Mesenchymal stem cell of adipose (primary cell): Measurements from ENCODE around the genes SSBP2 and RASA1.

- CAGE, long polyA plus RNA: no peak
These were observed 3.2 kb downstream of the ZCCHC9 start for GRCh38 chr5:81304632-81305039.

DNA sequence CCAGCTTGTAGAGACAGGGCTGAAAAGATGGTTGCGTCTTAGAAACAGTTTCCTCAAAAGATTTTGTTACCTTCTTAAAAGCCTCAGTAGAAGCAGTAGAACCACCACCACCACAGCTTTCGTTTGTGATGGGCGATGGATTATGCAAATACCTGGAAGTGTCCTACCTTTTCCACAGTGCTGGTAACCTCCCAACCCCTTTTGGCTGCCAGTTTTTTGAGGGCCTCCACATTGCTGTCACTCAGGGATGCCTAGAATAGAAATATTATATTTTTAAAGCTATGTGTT, 41.1 kb downstream of the ZCCHC9 start:
- CAGE, long polyA plus RNA: no peak

DNA sequence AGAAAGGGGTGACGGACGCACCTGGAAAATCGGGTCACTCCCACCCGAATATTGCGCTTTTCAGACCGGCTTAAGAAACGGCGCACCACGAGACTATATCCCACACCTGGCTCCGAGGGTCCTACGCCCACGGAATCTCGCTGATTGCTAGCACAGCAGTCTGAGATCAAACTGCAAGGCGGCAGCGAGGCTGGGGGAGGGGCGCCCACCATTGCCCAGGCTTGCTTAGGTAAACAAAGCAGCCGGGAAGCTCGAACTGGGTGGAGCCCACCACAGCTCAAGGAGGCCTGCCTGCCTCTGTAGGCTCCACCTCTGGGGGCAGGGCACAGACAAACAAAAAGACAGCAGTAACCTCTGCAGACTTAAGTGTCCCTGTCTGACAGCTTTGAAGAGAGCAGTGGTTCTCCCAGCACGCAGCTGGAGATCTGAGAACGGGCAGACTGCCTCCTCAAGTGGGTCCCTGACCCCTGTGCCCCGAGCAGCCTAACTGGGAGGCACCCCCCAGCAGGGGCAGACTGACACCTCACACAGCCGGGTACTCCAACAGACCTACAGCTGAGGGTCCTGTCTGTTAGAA, 134.5 kb downstream of the SSBP2 start:
- CAGE, long polyA plus RNA: no peak

DNA sequence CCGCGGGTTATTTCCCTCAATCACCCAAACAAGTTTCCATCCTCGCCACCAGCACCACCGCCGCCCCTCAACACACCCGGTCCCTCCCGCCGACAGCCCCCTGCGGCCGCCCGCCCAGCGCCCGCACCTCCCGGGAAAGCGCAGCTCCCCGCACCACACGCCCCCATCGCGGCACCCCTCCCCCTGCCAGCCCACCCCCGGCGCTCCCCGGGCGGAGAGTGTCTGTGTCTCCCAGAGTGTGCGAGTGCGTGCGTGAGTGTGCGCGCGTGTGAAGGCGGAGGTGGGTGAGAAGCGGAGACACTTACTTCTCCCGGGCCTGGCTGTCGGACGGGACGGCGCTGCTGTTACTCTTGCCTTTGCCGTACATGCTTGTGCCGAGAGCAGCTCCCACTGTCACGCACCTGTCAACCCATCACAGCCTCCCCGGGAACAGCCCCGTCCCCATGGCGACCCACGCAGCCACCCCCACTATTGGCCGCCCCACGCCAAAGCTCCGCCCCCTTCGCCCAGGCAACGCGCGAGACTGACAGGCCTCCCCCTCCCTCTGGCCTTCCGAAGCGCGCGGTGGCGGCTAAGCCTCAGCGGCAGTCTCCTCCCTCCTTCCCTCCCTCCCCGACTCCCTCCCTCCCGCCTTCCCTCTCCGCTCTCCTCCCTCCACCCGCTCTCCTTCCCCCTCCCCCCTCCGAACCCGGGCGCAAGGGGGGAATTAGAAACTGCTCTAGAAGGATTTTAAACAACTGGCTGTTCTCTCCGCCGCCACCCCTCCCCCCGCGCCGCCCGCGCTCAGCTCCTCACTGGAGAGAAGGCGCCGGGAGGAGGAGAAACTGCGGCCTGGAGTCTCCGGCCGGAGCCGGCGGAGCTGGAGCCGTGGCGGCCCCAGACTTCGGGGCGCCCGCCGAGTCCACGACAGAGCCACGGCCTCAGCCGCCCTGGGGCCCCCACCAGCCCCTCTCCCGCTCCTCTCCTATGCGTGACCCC, at the start of gene SSBP2:
Gene SSBP2 (minus strand): TSS at position 422 of the 978 bp plus-strand sequence.
- CAGE, long polyA plus RNA: no peak

DNA sequence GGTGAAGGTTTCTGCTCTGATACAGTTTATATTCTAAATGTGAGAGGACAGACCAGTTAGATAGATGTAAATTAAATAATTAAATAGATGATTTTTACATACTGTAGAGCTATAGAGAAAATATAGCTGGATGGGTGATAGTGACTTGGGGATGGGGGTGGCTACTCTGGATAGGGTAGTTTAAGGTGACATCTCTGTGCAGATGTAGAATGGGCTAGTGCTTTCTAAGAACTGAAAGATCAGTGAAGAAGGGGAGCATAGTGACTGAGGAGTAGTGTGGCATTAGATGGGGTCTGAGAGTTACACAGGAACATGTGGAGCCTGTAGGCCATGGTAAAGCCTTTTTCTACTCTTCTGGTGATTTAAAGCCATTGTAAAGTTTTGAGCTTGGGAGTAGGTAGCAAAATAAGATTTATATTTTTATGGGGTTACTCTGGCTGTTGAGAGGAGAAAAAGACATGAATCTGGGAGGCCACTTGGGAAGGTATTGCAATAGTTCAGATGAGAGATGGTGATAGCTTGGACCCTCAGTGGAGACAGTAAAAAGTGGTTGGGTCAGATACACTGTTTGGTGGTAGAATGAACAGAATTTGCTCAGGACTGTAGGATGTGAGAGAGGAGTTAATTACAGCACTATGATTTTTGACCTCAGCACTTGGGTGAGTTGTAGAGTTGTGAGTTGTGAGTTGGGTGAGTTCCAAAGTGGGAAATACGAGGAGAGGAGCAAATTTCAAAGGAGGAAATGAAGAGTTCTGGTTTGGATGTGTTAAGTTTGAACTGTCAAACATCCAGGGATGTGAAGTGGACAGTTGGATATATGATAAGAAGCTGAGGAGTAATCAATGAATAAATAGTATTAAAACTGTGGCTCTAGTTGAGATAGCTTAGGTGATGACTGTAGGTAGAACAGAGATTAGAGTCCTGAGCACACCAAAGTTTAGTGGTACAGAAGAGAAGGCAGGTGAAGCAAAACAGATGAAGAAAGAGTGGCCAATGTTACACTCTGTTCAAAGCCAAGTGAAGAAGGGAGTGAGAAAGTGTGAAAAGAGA, 1.6 kb upstream of the RPS23 start:
- CAGE, long polyA plus RNA: no peak

- CAGE, long polyA plus RNA: no peak
These were observed 61.8 kb downstream of the TMEM167A start for GRCh38 chr5:83015431-83015722.

- CAGE, long polyA plus RNA: no peak
These were observed 1.1 kb downstream of the VCAN start for GRCh38 chr5:83472375-83473370.

- CAGE, long polyA plus RNA: no peak
These were observed 55.5 kb downstream of the VCAN start for GRCh38 chr5:83527059-83527427.

GRCh38 chr5:83539962-83540512, 68.5 kb downstream of the VCAN start:
- CAGE, long polyA plus RNA: no peak

GRCh38 chr5:83579865-83580699, 108.5 kb downstream of the VCAN start:
- CAGE, long polyA plus RNA: no peak

- CAGE, long polyA plus RNA: no peak
These were observed 109.6 kb downstream of the VCAN start for GRCh38 chr5:83580700-83581900.

DNA sequence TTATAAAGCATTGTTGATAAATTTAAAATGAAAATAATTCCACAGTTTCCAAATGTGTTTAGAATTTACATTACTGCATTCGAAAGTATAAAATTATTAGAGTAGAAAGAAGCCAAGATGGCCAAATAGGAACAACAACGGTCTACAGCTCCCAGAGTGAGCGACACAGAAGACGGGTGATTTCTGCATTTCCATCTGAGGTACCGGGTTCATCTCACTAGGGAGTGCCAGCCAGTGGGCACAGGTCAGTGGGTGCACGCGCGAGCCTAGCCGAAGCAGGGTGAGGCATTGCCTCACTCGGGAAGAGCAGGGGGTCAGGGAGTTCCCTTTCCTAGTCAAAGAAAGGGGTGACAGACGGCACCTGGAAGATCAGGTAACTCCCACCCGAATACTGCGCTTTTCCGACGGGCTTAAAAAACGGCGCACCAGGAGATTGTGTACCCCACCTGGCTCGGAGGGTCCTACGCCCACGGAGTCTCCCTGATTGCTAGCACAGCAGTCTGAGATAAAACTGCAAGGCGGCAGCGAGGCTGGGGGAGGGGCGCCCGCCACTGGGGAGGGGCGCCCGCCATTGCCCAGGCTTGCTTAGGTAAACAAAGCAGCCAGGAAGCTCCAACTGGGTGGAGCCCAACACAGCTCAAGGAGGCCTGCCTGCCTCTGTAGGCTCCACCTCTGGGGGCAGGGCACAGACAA, 979.2 kb upstream of the COX7C start:
- CAGE, long polyA plus RNA: no peak

GRCh38 chr5:85647356-85648348, 970.1 kb upstream of the COX7C start:
- CAGE, long polyA plus RNA: no peak

DNA sequence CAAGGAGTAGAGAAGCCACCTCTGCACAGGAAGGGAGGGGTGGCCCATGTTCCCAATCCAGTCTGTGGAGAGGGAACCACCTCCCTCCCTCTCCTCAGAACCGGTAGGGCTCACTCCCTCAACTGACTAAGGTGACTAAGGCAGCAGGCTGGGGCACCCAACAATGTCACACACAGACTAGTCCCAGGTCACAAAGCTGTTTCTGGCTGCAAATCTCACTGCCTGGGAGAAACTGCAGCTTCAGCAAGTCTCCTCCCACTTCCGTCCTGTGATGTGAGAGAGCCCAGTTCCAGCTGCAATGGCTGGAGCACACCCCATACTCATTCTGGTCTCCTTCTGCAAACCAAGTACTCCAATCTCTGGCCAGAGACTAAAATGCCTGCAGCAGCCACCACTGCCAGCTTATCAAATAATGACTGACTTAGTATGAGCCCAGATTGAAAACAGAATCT, 247.6 kb upstream of the RASA1 start:
- CAGE, long polyA plus RNA: no peak

- CAGE, long polyA plus RNA: no peak
These were observed at the start of gene RASA1 for GRCh38 chr5:87267787-87268096. Gene RASA1, plus strand, starts transcription at chr5:87267883.

GRCh38 chr5:87344565-87345290, 68.0 kb downstream of the CCNH start:
- CAGE, long polyA plus RNA: no peak

DNA sequence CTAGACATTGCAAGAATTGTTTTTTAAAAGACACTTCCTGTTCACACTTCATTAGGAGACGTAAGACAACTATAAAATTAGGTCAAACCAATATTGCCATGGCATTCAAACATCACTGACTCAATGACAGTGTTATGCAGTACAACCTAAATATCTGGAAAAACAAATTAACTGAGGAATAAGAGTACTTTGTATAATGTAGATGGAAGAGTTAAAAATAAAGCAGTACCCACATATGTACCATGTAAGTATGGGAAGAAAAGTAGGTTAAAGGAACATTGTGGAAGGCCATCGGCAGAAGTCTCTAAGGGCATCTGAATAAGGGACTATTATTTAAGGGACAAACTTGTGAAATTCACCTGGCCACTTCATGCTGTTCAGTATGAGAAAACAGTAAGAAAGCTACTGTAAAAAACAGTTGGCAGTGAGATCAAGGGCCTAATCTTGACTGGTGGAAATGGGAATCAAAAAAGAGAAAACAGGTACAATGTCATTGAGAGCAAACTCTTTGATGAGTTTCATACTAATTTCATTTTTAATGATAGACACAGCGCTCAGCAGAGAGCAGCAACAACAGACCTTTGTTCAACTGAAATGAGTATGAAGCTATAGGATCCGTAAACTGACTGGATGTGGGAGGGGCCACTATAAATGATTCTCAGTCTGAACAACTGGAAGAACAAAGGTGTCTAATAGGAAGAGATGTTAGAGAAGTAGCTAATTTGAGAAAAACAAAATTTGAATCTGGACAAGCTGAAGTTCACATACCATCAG, 4.2 kb downstream of the CCNH start:
- CAGE, long polyA plus RNA: no peak

GRCh38 chr5:87413072-87413211, 212 bp upstream of the CCNH start:
- CAGE, long polyA plus RNA: no peak

- CAGE, long polyA plus RNA: no peak
These were observed 262.0 kb upstream of the CCNH start for GRCh38 chr5:87674748-87675074.

GRCh38 chr5:88285652-88286221, 17.1 kb upstream of the TMEM161B start:
- CAGE, long polyA plus RNA: no peak